Mesenchymal stem cell of adipose (primary cell): ENCODE data around the genes UBE2I and IGFALS.

- CAGE, long polyA plus RNA = no peak
Measured at GRCh38 chr16:1291949-1292268, 17.5 kb upstream of the UBE2I start.

DNA sequence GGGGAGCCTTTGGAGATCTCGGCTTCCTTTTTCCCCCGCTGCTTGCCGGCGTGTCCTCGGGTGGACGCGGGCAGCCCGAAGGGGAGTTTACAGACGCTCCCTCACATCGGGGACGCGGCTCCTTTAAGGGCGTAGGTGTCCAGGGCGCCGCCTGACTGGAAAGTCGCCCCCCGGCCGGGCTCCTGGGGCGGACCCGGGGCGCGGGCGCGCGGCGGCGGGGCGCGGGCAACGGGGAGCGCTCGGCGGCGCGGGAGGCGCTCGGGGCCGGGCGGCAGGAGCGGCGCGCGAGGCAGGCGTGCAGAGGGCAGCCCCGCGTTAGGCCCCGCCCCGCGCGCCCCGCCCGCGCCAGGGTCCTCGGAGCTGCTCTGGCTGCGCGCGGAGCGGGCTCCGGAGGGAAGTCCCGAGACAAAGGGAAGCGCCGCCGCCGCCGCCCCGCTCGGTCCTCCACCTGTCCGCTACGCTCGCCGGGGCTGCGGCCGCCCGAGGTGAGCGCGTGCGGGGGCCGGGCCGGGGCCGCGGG, at the start of gene UBE2I:
TSS of gene UBE2I (plus strand) at position 348 of the 520 bp plus-strand sequence.
- CAGE, long polyA plus RNA = no peak

GRCh38 chr16:1310815-1311382, 1.5 kb downstream of the UBE2I start:
- CAGE, long polyA plus RNA = no peak

GRCh38 chr16:1326458-1326876, 7.0 kb upstream of the BAIAP3 start:
- CAGE, long polyA plus RNA = no peak

DNA sequence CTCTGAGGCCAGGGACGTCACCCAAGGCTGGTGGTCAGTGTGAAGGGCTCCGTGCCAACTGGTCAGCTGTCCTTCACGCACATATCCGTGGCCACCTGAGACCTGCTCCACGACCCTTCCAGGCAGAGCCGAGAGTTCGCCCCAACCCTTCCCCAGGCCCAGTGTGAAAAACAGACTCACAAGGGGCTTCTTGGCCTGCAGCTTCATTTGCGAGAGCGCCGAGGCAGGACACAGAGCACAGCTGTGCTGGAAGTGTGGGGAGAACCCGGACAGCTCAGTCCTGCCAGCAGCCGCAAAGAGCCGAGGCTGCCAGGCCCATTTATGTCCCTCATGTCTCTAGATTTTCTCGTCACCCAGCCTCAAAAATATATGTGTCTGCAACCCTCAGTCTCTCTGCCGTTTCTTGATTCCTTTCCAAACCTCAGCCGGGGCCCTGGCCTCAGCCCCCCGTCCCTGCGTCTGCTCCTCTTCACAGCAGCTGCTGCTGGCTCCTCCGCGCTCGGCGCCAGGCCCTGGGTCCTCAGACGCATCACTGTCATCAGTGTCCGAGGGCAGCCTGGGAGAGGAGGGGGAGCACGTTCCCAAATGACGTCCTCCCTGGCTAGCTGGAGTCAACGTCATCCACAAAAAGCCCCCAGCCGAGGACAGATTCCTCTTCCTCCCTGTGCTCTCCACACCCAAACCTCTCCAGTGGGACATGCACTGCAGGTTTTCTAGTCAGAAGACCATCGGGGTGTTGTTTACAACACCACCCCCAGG, 2.4 kb downstream of the TSR3 start:
- CAGE, long polyA plus RNA = no peak

- CAGE, long polyA plus RNA = no peak
Measured at GRCh38 chr16:1363645-1364128, 12.0 kb downstream of the GNPTG start.

DNA sequence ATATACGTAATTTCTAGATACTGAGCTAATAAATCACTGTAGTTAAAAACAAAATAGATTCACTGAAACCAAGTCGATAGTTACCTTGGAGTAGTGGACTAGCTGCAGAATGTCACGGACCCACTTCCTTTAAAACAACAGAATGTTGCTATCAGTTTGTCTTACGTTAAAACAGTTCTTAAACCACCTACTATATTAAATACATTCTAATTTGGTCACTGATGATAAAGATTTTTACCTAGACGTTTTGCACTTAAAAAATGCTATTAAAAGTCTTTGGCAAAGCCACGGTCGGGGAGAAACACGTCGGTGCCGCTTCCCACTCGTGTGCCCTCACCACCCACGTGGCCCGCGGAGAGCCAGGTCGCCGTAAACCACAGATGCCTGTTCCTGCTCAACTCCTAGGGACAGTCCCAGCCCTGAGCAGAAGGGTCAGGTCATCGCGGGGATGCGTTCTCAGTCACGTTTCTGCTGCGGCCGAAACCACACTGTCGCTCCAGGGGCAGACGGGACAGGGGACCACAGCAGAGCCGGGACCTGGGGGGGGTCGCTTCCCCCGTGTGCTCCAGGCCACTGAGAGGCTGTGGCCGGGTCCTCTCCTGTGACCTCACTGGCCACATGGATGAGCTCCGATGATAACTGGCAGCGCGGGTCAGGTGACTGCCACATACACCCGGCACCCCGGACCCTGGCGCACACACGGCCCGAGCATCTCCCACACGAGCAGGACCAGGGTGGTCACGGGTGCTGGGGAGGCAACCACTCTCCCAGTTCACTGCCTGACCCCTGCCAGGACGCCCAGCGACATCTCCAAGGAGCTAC, 12.6 kb downstream of the GNPTG start:
- CAGE, long polyA plus RNA = no peak

DNA sequence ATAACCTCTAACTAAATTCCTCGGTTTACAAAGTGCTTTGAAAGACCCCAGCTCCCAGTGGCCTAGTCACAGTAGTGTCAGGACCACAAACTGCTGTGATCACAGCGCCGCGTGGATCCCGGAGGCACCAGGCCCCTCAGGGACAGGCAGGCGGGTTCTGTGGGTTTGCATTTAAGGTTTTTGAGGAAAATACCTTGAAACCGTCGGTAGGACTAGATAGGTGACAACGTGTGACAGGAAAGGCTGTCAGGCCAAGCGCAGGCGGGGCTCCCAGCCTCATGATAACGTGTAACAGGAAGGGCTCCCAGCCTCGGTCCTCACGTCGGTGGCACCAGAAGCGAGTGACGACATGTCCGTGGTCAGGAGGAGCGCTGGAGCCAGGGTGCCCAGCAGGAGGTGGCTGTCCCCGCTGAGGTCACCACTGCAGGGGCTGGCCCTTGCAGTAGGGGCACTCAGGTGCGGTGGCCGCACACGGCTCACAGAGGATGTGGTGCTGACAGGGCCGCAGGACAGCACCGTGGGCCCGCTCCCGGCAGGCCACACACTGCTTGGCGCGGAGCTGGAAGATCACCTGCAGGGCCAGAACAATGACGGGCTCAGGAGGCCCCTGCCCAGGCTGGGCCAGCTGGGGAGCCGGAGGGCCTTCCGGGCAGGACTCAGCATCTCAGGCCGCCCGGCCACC, 14.2 kb downstream of the GNPTG start:
- CAGE, long polyA plus RNA = no peak

GRCh38 chr16:1500675-1501035, 7.5 kb downstream of the TELO2 start:
- CAGE, long polyA plus RNA = no peak

- CAGE, long polyA plus RNA = no peak
Measured at GRCh38 chr16:1526413-1527350, 6.8 kb upstream of the TMEM204 start.

GRCh38 chr16:1609686-1610567, 1.9 kb downstream of the IFT140 start:
- CAGE, long polyA plus RNA = no peak

DNA sequence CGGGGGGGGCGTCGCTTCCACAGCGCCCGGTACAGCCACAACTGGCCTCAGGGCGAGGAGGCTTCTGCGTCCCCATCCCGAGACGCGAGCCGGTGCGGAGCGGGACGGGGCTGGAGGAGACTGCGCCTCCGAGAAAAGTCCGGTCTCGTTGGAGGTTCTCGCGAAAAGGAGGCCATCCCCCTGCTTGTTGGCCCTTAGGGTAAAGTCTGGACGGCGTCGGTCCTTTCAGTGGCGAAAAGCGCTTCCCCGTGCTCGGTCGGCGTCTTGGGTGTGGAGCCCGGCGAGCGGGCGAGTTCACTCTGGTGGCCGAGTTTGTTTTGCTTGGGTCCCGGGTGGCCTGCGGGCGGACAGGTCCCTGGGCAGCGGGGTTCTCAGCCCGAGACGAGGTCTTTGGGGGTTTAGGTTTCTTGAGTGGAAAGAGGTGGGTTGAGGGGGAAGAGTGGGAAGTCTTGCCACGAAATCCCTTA, 606 bp downstream of the CRAMP1 start:
- CAGE, long polyA plus RNA = no peak

- CAGE, long polyA plus RNA = no peak
Measured at GRCh38 chr16:1707429-1707915, 1.5 kb downstream of the MAPK8IP3 start.

DNA sequence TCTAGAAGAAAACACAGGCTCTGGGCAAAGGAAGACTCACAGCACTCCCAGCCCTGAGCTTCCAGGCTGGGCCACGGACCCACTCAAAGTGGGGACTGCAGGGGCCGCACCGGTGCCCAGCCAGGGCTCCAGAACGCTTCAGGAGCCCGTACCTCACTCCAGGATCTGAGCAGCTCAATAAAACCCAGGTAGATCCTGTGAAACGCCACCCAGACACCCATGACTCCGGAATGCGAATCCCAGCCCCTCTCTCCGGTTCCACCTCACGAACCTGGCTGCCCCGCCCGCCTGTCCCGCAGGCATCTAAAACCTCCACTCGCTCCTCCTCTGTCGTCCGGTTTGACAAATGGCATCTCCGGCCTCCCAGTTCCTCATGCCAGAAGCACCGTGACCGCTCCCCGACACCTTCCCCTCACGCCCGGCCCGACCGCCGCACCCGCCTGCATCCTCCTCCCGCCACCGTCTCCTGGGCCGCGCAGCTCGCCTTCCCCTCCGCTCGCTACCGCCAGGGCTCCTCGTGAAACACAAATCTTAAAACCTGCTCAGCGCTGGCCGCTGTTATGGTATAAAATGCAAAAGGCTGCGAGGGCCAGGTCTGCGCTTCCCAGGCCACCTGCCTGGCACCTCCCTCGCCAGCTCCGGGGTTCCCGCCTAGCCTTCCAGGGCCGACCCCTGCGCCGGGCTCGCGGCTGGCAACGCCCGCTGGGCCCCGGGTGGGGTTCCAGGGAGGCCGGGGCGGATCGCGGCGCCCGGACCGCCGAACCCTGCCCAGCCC, 689 bp downstream of the SPSB3 start:
- CAGE, long polyA plus RNA = no peak

DNA sequence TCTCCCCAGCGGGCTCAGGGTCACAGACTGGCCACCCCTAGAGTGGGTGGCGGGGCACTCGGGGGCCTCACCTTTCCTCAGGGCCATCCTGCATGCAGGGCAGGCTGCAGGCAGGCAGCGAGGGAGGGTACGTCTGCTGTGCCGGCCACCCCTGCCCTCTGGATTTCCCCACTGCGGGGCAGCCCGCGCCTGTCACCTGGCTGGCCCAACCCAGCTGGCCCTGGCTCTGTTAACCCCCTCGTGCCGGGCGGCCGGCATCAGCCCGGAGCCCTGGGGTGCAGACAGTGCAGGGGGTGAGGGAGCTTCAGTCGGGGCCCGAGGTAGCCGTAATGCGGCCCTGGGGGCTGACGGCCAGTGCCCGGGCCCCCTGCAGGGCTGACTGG, at the start of gene IGFALS:
TSS of gene IGFALS (minus strand) at position 140 of the 383 bp plus-strand sequence.
- CAGE, long polyA plus RNA = no peak

GRCh38 chr16:1825560-1825800, 1.1 kb downstream of the HAGH start:
- CAGE, long polyA plus RNA = no peak

DNA sequence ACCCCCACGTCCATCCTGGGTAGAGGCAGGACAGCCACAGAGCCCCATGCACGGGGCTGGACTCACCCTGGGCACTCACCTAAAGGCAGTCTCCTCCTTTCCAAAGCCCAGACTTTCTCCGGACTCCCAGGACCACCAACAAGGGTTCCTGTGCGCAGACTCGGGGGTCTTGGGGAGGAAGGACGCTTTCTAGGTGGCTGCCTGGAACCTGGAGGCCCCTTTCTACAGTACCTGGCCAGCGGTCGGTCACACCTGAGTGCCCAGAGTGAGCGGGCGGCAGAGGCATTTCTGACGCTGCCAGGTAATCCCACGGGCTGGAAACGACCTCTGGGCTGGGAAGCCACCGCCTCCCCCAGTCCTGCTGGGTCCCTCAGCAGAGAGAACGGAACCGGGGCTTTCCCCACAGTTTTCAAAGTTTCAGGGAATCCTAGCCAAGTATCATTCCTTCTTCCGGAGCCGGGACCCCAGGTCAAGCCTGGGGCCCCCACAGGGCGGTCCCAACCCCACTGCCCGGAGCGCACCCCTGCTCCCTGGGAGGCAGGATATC, 854 bp downstream of the HS3ST6 start:
- CAGE, long polyA plus RNA = no peak

DNA sequence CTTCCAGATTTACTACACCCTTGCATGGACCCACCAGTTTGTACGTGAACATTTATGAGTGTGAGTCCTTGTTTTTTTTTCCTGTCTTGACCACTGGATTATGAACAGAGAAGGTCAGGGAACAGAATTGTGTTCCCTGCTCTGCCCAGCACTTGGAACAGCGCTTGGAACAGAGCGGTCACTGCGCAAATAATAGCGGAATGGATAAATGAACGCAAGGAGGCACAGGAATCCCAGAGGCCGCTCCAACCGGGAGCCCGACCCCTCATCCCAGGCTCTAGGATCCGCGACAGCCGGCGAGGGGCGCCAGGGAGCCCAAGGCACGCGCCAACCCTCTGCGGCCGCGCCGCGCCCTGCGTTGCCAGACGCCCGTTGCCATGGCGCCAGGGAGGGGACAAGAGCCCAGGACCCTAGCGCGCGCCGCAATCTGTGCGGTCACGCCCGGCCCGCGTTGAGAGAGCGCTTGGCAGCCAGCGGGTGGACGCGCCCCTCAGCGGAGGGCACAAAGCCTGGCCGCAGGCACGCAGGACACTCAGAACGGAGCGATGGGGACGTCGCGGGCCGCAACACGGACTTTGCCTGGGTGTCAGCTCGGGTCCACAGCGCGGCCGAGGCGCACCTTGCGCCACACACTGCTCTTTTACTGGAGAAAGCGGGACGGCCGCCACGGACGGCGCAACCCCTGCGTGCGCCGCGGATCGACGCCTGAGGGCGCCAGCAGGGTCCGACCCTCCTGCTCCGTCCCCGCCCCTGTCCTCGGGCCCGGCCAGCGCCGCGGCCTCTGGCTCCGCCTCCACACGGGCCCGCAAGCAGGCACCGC, 532 bp upstream of the GFER start:
- CAGE, long polyA plus RNA = no peak

GRCh38 chr16:1996824-1997811, 7.3 kb downstream of the SYNGR3 start:
- CAGE, long polyA plus RNA = no peak

- CAGE, long polyA plus RNA = no peak
Measured at GRCh38 chr16:2027570-2028099, 933 bp downstream of the NHERF2 start.